Measurements from ENCODE around the genes SAG, HJURP and TRPM8.

DNA sequence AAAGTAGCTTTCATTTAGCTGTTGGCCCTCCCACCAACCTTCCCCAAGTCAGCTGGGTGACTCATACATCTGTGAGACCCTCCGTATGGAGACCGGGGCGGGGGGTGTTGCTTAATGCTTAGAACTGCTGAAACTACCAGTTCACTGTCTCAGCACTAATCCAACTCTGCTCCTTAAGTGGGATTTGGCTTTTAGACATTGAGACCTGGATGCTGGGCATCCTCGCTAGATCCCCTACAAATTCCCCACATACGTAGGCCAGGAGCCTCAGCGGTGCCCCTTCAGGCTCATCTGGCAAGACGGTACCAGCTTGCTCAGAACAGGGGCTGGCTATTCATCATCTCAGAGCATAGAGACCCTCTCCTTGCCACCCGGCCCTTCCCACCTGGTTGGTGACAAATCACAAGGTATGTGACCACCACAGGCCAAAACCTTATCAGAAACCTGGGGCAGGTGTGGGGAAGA is at the start of gene SAG:
TSS of gene SAG (plus strand) at position 201 of the 465 bp plus-strand sequence.
- RRBS: no CpG with 5 or more reads among the region's 8 CpGs

GRCh38 chr2:233355834-233356330 is 1.6 kb downstream of the DGKD start:
- RRBS: no CpG with 5 or more reads among the region's 11 CpGs

DNA sequence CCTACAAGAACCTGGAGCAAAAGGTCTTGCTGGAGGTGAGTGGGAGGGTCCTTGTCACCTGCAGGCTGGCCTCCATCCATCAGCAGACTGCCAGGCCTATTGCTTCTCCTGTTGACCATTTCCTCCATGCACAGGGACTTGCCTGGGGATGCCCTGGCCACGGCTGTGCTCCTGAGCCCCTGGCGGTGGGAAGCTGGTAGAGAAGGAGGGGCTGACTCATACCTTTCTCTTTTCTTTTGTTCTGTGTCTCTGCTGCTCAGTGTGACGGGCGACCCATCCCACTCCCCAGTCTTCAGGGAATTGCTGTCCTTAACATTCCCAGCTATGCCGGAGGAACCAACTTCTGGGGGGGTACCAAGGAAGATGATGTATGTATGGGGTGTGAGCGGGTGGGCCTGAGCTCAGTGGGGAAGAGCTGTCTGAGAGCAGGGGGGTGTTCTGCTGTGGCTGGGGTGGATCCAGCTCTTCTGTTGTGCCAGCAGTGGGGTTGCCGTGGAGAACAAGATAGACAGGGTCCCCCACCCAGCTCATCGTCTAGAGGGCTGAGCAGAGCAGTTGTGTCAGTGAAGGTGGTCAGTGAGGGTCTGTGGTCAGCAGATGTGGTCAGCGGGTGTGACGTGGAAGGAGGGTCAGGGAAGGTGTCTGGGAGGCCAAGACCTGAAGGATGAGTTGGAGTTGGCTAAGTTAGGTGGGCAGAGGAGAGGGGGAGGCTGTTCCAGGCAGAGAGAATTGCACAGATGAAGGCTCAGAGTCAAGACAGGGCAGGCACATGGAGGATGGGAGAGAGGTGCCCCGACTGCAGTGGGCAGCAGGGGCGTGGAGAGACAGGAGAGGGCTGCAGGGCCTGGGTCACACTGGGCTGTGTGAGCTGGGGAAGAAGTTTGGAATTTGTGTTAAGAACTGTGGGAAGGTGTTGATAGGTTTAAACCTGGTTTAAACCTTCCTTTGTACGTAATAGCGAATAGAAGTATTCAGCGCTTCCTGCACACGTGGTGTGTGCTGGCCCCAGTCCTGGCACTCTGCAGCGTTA is 103.0 kb downstream of the DGKD start:
- RRBS: no CpG with 5 or more reads among the region's 17 CpGs

GRCh38 chr2:233557415-233557910 is 9.1 kb downstream of the USP40 start:
- RRBS: no CpG with 5 or more reads among the region's 1 CpG

DNA sequence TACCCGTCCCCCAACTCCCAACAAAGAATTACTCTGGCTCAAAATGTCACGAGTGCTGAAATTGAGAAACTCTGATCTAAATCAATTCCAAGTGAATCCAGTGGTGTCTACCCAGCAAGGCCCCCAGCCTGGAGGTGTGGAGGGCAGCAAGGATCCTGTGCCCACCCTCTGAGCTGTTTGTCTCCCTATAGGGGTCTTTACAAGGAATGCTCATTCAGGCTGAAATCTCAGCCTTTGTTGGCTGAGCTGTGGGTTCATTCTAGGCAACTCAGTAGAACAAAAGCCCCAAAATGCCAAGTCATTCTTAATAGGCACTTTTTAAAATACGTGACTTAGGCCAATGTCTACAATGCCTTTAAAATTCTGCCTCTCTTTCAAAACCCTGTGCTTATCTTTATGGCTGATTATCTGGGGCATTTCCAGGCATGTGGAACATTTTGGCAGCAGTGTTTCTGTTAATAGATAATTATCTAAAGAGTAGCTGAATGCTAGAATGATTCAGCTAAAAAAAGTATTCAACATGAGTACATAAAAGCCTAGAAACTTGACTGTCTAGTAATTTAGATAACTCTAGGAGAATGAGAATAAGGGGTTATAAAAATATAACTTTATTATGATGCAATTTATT is 7.4 kb downstream of the UGT1A6 start:
- RRBS: no CpG with 5 or more reads among the region's 3 CpGs

GRCh38 chr2:233761787-233762771 is 2.0 kb downstream of the UGT1A1 start:
- RRBS: no CpG with 5 or more reads among the region's 13 CpGs

- RRBS: 42% methylated on average over 2 of the region's 12 CpGs
Observed at GRCh38 chr2:233821997-233822482, 32.3 kb downstream of the HJURP start.

- RRBS: no CpG with 5 or more reads among the region's 10 CpGs
Observed at GRCh38 chr2:233832882-233833520, 21.3 kb downstream of the HJURP start.

- RRBS: 1% methylated on average over 23 of the region's 67 CpGs
Observed at GRCh38 chr2:233854162-233854981, at the start of gene HJURP. HJURP (minus strand) TSS chr2:233854535.

DNA sequence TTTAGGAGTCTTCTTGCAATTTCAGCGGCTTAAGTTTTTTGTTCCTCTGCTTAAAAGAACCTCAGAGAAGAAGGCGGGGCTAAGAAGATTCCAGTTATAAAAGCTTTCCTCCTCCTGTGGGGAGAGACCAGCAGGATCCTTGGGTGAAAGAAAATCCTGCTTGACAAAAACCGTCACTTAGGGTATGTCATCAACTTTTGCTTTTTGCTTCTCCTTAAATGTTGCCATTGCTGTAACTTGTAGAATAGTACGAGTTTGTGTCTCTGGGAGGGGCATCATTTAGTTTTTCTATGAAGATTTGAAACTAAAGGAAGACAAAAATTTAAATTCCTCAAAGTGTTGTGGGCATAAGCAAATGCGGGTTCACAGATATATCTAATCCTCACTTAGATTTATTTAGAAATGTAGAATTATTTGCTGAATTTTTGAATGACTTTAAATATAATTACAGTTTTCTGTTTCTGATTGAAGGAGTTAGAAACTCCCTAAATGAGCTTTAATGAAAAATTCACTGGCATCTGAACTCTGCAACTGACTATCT is at the start of gene TRPM8:
TSS of gene TRPM8 (plus strand) at position 123 of the 541 bp plus-strand sequence.
- RRBS: no CpG with 5 or more reads among the region's 5 CpGs

DNA sequence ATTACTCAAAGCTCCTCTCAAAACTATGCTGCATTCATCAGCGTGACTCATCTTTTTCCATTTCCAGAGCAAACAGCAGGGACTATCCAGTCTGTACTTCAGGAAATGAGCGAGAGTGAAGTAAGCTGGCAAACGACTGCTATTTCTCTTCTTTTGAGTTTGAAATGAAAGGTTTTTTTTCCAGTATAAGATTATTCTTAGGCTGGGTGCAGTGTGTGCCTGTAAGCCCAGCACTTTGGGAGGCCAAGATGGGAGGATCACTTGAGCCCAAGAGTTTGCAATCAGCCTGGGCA is 152.9 kb downstream of the SPP2 start:
- RRBS: no CpG with 5 or more reads among the region's 3 CpGs

- RRBS: no CpG with 5 or more reads among the region's 5 CpGs
Observed at GRCh38 chr2:234449150-234449648, 47.7 kb downstream of the ARL4C start.

- RRBS: no CpG with 5 or more reads among the region's 23 CpGs
Observed at GRCh38 chr2:234489823-234491308, 6.5 kb downstream of the ARL4C start.

GRCh38 chr2:234494181-234494562 is 2.7 kb downstream of the ARL4C start:
- RRBS: no CpG with 5 or more reads among the region's 3 CpGs

DNA sequence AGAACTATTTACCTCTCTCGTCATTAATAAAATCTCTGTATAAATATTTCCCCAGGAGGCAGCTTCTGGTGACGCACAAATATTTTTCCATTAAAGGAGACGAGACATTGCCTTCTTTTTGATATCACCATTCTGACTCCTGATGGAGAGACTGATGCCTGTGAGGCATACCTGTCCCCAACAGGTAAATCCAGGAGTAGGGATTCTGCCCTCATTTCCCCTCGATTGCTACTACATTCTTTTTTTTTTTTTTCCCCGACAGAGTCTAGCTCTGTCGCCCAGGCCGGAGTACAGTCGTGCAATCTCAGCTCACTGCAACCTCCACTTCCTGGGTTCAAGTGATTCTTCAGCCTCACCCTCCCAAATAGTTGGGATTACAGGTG is 137.1 kb upstream of the ARL4C start:
- RRBS: no CpG with 5 or more reads among the region's 8 CpGs

DNA sequence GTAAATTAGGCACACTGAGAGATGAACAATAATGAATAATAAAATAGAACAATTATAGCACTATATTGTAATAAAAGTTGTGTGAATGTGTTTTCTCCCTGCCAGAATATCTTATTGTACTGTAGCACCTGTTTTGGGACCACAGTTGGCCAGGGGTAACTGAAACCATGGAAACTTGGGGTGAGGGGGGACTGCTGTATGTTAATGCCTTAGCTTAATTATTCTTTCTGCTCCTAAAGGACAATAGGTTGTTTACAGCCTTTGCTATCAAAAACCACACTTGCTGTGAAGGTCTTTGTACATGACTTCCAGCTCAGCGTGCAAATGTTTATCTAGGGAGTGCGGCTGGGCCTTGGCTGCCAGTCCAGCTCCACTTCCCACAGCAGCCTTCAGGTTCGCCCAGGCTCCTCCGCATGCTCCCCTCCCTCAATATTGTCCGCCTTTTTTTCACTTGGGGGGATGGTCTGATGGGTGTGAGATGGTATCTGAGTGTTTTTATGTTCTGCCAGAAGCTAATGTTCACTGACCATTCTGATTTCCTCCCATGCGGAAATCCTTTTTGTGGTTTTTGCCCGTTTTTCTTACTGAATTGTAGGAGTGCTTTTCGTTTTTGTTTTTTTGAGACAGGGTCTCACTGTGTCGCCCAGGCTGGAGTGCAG is 28.6 kb downstream of the SH3BP4 start:
- RRBS: no CpG with 5 or more reads among the region's 9 CpGs

GRCh38 chr2:235054459-235055800 is 103.1 kb downstream of the SH3BP4 start:
- RRBS: no CpG with 5 or more reads among the region's 18 CpGs

- RRBS: no CpG with 5 or more reads among the region's 9 CpGs
Observed at GRCh38 chr2:235740845-235741204, 247.0 kb downstream of the AGAP1 start.

DNA sequence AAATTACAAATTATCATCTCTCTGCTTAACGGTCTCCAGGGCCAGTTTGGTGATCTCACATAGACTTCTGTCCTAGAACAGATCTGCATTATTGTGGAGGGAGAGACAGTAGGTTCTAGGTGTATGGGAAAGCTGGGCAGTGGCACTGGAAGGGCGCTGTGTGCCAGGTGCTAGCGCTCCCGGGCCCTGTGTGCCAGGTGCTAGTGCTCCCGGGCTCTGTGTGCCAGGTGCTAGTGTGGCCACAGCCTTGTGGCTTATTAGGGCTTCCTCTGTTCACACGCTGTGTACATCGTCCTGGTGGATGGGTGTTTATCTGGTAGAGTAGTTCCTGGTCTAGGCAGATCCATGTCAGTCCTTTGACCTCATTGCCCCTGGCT is 263.3 kb downstream of the AGAP1 start:
- RRBS: no CpG with 5 or more reads among the region's 7 CpGs

Data from AG10803 (cell line).